ENCODE data around the gene TXLNB.

DNA sequence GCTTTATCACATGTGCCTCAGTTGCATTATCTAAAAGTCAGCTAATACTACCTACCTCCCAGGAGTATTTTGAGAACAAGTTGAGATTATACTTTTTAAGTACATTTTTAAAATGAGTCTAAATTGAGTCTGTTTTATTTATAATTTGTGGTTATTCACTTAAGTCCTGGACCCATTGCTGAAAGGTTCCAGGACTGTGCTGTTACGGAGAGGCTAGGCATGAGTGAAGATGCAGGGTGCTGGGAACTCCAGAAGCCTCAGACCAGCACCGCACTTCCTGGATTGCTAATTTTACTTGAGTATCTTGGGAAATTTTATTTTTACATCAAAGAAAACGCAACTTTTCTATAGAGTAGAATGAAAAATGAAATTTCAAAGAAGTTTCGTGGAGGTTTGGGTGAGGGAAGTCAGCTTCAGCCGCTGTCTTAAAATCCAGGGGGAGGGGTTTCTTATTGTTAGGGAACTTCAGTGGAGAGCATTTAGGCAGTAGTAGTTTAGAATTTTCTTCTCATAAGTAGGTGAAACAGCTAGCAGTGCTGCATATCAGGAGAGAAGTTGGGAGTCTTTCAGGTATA is 41.4 kb downstream of the HECA start:
- RAMPAGE, long total RNA = no peak
- RRBS = no CpG with 5 or more reads among the region's 5 CpGs

- RAMPAGE, long total RNA = start-site peak on the minus strand at chr6:139291966-139292036, 87 and 287 reads in 2 replicates
- RRBS = no CpG with 5 or more reads among the region's 12 CpGs
Observed at GRCh38 chr6:139291536-139292596, at the start of gene TXLNB. TXLNB (minus strand) TSS chr6:139291998.

- RAMPAGE, long total RNA = no peak
- RRBS = no CpG with 5 or more reads among the region's 12 CpGs
Observed at GRCh38 chr6:139472327-139473042, 98.0 kb upstream of the CITED2 start.

DNA sequence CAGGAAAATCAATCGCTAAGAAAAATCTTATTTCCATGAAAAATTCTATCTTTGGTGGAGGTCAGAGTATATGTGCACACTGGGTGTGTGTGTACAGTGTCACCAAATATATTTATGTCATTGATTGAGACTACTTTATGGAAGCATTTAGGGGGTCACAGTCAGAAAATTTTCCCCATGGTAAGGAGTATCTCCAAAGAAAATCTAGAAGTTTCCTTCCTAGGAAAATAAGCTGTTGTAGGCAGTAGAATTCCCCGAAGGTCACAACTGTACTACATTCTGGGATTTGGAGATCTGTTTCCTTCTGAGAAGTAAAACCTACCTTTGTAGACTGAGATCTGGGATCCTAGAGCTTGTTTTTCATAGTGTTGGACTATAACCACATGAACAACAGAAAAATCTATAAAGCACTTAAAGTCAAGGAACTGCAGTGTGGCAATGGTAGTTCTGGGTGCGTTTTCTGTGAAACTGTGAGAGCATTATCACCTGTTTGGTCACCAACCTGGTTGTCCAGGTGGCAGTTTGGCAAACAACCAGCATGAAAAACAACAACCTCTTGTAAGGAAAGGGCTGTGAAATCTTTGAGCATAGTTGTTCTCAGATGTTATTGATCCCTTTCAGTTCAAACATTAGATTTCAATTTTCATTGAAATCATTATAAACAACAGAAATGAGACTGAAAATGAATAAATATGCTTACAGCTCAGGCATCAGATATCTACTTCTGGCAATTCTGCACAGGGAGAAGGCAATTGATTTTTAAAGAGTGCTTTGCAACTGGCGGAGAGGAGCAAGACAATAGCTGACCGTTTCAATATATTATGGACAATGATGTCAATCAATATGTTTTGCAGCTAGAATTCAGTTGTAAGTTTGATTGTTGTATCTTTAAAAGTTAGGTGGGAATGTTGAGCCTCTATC is 215.7 kb upstream of the CITED2 start:
- RAMPAGE, long total RNA = no peak
- RRBS = no CpG with 5 or more reads among the region's 5 CpGs

DNA sequence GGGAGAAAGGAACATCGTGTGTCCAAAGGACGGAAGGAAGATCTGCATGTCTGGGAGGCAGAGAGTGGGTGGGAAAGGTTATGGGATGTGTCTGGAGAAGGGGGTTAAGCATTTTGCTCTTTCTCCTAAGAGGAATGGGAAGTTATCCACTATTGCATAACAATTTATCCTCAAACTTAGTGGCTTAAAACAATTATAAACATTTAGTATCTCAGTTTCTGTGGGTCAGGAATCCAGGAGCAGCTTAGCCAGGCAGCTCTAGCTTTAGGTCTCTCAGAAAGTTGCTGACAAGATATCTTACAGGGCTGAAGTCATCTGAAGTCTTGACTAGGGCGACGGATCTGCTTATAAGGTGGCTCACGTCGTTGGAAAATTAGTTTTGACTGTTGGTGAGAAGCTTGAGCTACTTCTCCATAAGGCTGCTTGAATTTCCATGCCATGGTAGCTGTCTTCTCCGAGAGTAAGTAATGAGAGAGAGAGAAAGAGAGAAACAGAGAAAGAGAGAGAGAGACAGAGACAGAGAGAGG is 229.3 kb upstream of the CITED2 start:
- RAMPAGE, long total RNA = no peak
- RRBS = no CpG with 5 or more reads among the region's 7 CpGs

GRCh38 chr6:139708983-139709263 is 334.5 kb upstream of the CITED2 start:
- RAMPAGE, long total RNA = no peak
- RRBS = no CpG with 5 or more reads among the region's 7 CpGs

GRCh38 chr6:139762531-139763053 is 388.1 kb upstream of the CITED2 start:
- RAMPAGE, long total RNA = no peak
- RRBS = no CpG with 5 or more reads among the region's 5 CpGs

GRCh38 chr6:140011570-140011953 is 637.1 kb upstream of the CITED2 start:
- RAMPAGE, long total RNA = no peak
- RRBS = no CpG with 5 or more reads among the region's 4 CpGs

DNA sequence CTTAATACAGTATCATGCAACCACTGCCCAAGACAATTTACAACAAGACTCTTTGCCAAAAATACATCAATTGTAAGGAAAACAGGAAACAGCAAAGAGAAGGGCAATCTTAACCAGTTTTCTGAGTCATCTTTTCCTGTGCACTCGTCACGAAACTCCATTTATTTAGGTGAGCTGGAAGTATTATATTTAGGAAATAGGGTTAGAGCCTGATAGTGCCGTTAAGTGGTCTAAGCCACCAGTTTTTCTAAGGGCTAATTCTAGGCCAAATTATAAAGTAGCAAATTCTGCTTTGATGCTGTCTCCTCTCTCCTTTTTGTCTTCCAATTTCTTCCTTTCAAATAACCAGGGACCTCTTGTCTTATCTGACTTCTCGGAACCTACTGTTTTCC is 1197.8 kb upstream of the CITED2 start:
- RAMPAGE, long total RNA = no peak
- RRBS = no CpG with 5 or more reads among the region's 4 CpGs

DNA sequence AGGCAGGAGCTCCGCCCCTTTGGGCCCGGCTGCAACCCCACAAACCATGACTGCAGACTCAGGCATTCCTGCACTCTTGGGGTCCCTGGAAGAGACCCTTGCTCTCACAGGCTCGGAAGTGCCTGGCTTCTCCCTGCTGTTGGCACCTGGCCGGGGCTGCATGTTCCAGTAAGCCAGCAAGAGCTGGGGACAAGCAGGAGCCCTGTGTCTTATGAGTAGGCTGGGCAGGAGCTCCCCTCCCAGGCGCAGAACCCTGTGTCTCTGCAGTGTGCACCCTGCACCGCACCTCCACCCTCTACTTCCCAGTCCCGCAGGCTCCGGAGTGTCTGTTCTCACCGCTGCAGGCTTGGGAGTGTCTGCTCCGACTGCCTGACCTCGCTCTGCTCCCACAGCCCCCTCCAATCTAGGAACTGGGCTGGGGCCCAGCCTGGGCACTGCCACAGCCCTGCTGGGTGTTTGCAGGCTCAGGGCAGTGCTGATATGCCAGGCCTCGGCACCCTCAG is 871.8 kb upstream of the GJE1 start:
- RAMPAGE, long total RNA = no peak
- RRBS = 69% methylated on average over 2 of the region's 12 CpGs

- RAMPAGE, long total RNA = no peak
- RRBS = no CpG with 5 or more reads among the region's 2 CpGs
Observed at GRCh38 chr6:141988264-141988854, 144.4 kb upstream of the GJE1 start.

GRCh38 chr6:142294709-142295053 is 7.1 kb upstream of the ADGRG6 start:
- RAMPAGE, long total RNA = no peak
- RRBS = no CpG with 5 or more reads among the region's 1 CpG

GRCh38 chr6:142300609-142301341 is 1.0 kb upstream of the ADGRG6 start:
- RAMPAGE, long total RNA = no peak
- RRBS = no CpG with 5 or more reads among the region's 10 CpGs

- RAMPAGE, long total RNA = no peak
- RRBS = no CpG with 5 or more reads among the region's 2 CpGs
Observed at GRCh38 chr6:142395583-142396484, 94.0 kb downstream of the ADGRG6 start.

DNA sequence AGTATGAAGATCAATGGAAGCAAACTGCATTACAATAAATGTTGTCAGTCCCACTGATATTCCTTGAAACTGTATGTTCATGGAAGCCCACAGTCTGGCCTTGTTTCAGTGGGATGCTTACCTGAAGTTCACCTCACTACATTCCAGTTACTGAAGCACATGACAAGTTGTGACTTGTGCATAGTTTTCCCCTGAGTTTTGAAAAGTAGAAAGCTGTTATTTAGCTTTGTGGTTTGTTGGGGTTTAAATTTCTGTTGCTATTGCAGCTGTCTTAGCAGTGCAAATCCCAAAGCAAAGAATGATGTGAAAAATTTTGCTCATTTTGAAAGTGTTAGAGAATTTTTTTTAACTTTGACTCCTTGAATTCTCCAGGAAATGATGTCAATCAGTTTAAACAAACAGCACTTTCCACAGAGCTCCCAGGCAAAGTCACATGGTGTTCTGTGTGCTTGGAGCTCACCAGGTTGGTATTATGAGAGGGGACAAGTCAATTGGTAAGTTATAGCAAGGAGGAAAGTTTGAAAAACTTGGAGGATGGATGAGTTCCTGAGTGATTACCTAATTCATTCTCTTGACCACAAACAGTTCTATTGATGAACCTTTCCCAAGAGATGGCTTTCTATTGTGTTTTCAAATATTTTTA is 268.5 kb downstream of the ADGRG6 start:
- RAMPAGE, long total RNA = no peak

DNA sequence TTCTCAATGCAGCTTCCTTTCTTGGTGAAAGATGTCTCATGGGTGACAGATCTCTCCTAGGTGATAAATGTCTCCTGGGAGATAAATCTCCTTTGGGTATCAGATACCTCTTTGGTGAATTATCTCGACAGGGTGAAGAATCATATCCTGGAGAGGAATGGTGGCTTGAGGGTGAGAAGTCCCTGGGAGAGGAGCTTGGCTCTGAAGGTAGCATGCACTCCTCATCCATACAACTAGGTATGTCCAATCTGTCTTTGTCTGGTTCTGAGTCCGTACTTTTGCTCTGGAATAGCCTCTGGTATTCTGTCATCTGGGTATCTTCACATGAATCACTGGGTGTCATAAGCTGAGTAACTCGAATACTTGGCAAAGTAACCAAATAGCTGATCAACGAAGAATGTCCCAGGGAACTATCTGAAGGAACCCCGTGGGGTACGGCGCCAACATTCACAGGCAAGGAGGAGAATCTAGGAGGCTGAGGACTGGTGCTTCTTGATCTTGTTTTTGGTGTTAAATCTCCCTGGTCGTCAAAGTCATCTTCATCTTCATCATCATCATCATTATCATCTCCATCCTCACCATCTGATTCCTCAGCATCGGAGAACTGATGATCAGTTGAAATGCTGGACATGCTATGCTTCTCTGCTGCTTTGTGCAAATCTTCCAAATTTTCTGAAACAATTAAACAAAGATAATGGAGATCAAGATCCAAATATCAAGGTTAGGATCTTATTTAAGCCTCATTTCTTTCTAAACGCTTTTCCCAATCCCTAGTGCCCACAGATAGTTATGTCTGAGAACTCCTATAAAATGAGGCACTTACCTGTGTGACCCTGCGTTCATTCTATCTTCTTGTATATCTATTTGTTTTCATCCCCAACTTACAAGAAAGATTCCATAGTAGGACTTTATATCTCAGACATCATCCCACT is 184.7 kb downstream of the HIVEP2 start:
- RAMPAGE, long total RNA = no peak
- RRBS = no CpG with 5 or more reads among the region's 11 CpGs

GRCh38 chr6:142771312-142771760 is 173.6 kb downstream of the HIVEP2 start:
- RAMPAGE, long total RNA = no peak
- RRBS = no CpG with 5 or more reads among the region's 14 CpGs

DNA sequence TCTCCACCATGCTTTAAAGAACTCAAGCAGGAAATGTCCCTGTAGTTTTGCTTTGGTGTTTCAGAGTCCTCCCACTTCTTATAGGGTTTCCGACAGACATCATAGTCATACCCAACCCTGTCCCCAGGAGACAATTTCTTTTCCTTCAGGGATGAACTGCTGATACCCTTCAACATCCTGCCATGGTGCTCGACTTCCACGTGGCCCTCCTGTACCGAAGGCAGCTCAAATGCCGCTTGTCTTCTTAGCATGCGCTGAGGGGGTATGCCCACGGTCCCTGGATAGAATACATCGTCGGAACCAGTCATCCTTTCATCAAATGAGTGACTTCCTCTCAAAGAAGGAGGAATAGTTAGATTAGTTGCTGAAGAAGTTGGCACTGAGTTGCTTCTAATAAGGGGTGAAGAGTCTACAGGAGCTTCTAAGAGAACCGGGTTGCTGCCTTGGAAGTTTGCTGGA is 172.2 kb downstream of the HIVEP2 start:
- RAMPAGE, long total RNA = no peak
- RRBS = no CpG with 5 or more reads among the region's 10 CpGs

DNA sequence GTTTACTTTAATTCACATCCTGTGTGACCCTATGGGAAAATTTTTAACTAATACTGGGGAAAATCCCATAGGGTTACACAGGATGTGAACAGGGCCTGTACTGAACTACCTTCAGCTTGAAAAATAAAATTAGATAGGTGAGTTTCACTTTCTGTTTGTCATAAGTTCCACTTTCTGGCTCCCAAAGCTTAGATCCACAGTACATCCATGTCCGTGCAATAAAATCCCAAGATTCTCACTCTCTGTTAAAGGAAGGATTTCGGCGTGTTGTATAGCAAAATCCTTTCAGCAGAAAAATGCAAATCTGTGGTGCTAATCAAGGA is 125.3 kb downstream of the HIVEP2 start:
- RAMPAGE, long total RNA = no peak
- RRBS = no CpG with 5 or more reads among the region's 3 CpGs

- RAMPAGE, long total RNA = no peak
- RRBS = no CpG with 5 or more reads among the region's 9 CpGs
Observed at GRCh38 chr6:142819997-142821164, 124.6 kb downstream of the HIVEP2 start.